ENCODE measurements around a stretch of chr16.

DNA sequence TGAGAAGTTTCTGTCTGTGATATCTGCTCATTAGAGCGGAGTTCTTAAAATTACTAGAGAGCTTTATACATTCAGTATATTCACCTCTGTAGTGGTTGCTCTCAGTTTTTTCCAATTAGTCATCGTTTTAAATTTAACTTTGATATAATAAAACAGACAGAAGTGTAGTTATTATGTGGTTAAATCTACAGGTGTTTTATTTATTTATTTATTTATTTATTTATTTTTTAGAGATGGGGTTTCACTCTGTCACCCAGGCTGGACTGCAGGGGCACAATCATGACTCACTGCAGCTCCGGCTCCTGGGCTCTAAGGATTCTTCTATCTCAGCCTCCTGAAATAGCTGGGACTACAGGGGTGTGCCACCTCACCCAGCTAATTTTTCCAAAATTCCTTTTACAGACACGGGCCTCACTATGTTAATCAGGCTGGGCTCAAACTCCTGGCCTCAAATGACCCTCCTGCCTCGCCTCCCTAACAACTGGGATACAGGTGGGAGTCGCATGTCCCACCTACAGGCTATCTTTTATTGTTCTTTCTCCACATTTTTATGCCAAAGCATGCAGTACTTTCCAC, 15.9 kb downstream of the ARHGAP17 start:
- RRBS: no CpG with 5 or more reads among the region's 6 CpGs

DNA sequence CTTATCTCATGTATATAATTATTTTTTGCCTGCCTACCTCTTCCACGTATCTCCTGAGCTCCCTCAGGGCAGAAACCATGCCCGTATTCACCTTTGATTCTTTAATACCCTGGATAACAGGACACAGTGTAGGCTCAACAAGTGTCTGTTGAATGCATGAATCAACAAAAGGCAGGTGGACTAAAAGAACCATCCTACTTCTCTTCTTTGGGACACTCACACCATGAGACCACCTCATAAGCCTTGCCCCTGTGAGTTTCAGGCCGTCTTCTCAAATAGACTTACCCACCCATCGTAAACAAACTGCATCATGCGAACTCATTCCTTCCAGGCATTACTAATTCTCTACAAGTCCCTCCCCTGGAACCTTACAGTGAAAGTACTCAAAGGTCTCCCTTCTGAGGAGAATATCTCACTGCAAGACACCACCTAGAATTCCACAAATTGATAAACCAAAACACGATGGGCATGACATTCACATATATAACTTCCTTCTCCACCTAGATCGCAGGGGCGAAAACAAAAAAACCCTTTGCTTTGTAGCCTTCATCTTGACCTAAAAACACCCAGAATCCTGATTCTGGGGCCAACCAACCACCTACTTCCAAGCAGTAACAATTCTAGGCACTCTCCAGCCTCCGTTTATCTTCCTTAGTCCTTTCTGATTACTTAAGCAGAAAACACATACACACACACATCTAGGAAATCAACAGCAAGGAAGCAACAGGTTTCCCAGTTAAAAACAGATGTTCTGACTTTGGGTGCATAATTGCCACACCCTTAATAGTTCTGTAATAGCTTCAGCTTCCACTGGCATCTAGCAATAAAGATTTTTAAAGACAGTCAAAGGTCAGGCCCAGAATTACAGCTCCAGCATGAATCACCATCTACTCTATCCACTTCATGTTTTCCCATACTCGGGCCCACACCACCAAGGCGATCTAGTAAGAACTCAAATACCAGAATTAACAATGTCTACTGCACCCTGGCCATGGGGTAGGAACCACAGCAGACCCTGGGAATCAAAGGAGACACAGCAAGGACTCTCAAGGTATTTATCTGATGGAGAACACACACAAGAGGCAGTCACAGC, 2.8 kb downstream of the ARHGAP17 start:
- RRBS: no CpG with 5 or more reads among the region's 11 CpGs

DNA sequence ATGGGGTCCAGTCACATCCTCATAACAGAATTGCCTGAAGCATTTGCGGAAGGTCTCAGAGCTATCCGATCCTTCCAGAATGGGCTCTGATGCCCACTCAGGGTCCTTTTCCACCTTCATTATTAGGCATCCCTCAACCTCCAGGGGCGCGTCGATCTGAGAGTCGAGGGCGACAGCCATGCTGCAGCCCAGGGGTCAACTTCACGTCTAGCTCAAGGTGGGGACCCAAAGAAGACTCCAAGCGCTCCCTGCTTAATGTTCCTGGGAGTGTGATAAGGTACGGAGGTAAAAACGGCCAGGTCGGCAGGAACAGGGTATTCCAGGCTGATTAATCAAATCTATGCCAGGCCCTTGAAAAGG, 717 bp downstream of the ZKSCAN2 start:
- RRBS: no CpG with 5 or more reads among the region's 12 CpGs

DNA sequence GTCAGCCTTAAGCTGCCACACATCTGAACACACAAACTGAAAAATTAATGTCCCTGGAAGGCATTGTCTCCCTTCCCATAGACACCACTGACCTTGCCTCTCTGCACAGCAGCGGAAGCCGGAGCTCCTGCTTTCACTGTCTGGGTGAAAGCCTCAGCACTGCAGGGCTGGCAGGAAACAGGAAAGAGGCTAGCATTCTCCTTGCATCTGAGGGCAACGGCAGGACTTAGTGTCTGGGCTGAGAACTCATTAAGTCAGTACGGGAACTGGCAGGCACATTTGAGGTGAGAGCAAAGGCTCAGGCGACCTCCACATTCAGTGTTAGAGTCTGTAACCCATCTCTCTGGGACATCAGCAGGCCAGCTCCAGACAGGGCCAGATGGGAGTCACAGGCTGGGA, 452.3 kb upstream of the C16orf82 start:
- RRBS: no CpG with 5 or more reads among the region's 5 CpGs

DNA sequence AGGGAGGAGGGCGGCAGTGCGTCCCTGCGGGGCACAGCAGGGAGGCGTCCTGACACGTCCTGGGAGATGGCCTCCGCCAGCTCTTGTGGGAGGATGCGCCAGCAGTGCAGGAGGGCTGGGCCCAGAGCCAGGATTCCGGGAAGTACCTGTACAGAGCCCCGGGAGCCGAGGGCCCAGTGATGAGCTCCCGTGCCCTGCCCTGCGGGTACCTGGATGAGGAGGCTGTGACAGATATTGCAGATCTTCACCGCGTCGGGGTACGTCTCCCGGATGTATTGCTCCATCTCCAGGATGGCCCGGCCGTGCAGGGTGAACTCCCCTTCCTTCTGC, 23.1 kb downstream of the KDM8 start:
- RRBS: no CpG with 5 or more reads among the region's 19 CpGs

GRCh38 chr16:27315949-27316330, 2.2 kb downstream of the IL4R start:
- RRBS: 2% methylated on average over 1 of the region's 4 CpGs

DNA sequence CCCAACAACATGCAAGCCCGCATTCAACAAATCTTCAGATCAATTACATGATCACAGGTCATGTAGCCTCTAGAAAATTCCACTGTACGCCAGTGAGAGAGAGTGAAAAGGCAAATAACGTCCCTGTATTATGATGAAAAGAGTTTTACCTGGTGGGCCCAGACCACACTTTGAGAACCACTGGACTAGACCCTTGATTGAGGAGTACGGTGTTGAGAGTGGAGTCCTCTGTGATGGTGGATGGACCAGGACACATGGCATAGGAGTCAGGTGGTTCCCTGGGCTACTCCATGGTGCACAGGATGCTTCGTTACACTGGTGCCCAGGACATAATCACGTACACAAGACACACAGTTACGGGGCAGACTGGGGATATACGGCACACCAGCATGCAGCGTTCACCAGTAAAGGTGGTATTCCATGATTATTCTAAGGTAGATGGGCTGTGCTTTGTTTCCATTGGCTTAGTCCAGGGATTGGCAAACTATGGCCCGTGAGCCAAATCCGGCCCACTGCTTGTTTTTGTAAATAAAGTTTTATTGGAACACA, 29.1 kb downstream of the IL4R start:
- RRBS: no CpG with 5 or more reads among the region's 11 CpGs

DNA sequence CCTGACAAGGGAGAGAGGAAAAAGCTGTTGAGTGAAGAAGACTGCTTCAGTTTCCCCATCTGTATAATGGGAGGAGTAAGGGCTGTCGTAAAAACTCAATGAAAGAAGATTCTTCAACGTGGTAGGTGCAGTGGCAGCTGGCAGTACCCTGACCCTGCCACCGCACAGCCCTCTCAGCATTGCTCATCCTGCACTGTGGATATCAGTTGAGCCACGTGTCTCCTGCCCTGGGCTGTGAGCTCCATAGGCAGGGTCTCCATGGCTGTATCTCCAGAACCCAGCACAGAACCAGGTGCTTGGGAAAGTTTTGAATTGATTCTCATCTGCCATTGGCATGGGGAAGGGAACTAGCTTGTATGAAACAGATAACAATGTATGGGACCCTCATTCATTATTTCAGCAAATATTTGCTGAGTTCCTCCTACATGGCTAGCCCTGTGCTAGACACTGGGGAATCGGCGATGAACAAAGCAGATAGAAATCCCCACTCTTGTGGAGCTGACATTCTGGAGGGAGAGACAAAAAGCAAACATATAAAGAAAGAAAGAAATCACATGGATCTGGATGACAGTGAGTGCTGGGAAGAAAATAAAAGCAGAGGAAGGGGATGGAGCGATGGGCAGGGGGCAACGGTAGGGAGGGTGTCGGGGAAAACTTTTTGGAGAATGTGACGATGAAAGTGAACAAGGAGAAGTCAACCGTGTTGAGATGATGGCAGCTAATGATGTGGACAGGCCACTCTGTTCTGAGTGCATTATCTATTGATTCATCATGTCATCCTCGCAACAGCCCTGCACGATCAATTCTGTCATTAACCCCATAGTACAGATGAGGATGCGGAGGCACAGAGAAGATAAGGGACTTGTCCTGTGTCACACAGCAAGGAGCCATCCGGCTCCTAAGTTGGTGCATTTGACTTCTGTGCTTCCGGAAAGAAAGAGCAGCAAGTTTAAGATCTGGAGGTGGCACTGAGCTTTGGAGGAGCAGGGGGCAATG, 41.1 kb downstream of the IL4R start:
- RRBS: 100% methylated on average over 1 of the region's 16 CpGs

GRCh38 chr16:27363706-27364320, 38.2 kb upstream of the IL21R start:
- RRBS: no CpG with 5 or more reads among the region's 14 CpGs

DNA sequence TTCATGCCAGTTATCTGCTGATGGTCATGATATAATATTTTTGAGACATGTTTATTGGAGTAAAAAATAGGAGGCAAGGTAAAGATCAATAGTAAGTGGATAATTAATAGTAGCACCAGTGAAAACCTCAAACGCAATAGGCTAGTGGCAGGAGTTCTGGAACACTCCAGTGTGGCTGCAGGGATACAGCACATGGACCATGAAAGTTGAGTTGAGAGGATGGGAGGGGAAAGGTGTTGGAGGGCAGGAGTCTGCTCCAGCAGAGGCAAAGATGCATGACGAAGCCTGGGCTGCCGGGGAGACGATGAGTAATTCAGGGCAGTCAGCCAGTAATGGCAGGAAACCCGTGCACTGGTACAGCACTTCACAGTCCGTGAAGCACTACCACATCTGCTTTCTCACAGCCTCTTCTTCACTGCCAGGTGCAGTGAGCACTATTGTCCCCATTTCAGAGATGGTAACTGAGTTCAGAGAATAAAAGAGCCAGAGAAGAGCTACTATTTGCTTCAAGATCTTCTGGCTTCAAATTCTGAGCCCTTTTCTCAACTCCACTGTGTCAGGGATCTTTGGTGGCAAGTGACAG, 24.4 kb downstream of the IL21R start:
- RRBS: no CpG with 5 or more reads among the region's 6 CpGs

- RRBS: no CpG with 5 or more reads among the region's 15 CpGs
Measured at GRCh38 chr16:27511671-27512048, 38.1 kb downstream of the GTF3C1 start.

DNA sequence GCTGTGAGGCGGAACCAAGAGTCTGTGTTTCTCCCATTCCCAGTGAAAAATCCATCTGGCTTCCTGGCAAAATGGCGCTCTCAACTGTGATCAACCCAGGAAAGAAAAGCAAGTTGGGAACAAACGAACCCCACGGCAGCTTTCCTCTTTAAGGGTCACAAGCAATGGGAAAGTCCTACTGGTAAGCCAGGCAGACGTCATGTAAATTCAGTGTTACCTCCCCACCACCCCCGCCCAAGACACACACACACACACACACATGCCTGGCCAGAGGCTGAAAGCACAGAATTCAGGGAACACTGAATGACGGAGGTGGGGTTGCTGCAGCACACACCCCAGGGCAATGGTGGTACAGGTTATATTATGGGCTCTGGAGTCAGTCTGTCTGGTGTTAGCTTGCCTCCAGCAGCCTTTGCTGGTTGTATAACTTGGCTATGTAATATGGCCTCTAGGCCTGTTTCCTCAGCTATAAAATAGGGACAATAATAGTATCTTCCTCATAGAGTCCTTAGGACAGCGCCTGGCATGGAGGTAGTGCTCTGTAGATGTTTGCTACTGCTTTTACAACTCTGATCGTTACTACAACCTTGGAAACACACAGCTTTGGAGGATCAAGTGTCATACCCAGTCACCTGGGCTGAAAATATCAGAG, 31.6 kb downstream of the GTF3C1 start:
- RRBS: no CpG with 5 or more reads among the region's 9 CpGs

- RRBS: no CpG with 5 or more reads among the region's 2 CpGs
Measured at GRCh38 chr16:27665053-27665252, 115.0 kb downstream of the KATNIP start.

DNA sequence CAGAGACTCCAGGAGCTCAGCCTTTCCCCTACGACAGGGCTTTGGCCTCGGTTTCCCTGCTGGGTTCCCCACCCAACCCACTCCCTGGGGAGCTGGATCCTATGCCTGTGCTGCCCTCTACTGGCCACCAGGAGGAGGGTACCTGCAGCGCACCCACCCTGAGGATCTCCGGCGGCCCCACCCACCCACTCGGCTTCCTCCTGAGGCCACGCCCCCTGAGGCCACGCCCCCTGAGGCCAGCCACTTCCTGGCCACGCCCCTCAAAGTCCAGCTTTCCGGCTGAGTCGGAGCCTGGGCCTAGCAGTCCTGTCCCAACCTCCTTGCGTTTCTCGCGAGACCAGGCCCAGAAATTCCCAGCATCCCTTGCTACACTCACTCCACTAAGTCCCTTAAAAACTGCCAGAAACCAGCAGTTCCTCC, 195.9 kb downstream of the GSG1L start:
- RRBS: no CpG with 5 or more reads among the region's 14 CpGs

- RRBS: 96% methylated on average over 2 of the region's 17 CpGs
Measured at GRCh38 chr16:28101207-28102020, 37.9 kb upstream of the GSG1L start.

DNA sequence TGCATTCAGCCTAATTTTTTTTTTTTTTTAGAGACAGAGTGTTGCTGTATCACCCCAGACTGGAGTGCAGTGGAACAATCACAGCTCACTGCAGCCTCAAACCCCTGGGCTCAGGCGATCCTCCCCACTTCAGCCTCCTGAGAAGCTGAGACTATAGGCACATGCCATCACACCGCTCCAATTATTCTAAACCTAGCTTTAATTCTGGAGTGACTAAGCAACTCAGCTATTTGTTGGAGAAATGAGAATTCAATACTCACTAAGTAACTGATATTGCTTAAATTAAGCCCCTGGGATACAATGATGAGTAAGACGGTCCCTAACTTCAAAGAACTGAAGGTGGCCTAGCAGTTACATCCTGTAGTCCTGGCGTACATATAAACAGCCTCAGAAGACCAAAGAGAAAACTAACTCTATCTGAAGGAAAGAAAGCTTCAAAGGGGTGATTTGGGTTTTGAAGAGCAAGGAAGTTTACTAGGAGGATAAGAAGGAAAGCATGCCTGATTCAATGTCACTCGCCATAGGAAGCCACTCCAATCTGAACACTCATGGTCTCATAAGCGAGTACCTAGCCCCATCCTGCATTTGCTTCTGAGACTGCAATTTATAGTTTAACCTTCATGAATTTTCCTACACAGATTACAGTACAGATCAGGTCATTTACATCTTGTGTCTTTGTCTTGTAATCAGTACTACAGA, 25.0 kb downstream of the XPO6 start:
- RRBS: no CpG with 5 or more reads among the region's 6 CpGs

- RRBS: no CpG with 5 or more reads among the region's 20 CpGs
Measured at GRCh38 chr16:28264417-28265160, 27.7 kb upstream of the SBK1 start.

GRCh38 chr16:28364582-28365076, 1.3 kb upstream of the NPIPB6 start:
- RRBS: 2% methylated on average over 3 of the region's 55 CpGs

DNA sequence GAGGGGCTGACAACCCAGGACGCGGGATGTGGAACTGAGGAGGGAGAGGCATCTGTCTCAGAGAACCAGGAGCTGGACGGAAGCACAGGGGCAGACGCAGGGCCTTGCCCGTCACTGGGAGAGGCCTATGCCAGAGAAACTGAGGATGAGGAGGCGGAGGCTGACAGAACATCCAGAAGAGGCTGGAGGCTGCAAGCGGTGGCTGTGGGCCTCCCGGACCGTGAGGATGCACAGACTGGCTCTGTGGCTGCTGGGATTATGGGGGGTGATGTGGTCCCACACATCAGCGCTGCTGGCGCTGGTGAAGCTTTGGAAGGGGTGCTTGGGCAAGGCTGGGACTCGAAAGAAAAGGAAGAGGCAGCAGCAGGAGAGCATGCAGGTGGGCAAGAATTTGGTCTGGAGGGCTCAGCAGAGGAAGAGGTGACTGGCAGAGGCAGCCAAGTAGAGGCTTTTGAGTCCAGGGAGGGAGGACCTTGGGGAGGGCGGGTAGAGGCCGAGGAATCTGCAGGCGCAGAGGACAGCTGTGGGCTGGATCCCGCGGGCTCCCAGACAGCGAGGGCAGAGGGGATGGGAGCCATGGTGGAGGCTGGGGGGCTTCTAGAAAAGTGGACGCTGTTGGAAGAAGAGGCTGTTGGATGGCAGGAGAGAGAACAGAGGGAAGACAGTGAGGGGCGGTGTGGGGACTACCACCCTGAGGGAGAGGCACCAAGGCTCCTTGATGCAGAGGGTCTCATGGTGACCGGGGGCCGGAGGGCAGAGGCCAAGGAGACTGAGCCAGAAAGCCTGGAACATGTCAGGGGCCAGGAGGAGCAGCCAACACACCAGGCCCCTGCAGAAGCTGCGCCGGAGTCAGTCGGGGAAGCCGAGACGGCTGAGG, 2.9 kb downstream of the APOBR start:
- RRBS: 92% methylated on average over 4 of the region's 27 CpGs

DNA sequence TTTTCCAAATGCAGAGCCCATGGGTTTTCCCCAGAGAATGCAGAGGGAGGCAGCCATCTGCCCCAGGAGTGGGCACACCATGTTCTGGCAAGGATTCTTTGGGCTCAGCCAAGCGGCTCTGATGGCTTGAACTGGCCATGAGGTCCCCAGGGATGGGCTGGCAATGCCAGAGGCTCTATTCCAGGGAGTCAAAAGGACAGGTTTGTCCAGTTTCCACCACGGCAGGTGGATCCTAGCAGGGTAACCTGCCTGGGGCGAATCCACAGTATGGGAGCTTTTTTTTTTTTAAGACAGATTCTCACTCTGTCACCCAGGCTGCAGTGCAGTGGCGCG, 1.6 kb downstream of the IL27 start:
- RRBS: no CpG with 5 or more reads among the region's 5 CpGs

All from cardiac fibroblast (primary cell).